ENCODE measurements around the gene SLC16A14.

- RAMPAGE, long total RNA: no peak
- RRBS: no CpG with 5 or more reads among the region's 9 CpGs
Measured at GRCh38 chr2:227870667-227871199, 698 bp upstream of the DAW1 start.

DNA sequence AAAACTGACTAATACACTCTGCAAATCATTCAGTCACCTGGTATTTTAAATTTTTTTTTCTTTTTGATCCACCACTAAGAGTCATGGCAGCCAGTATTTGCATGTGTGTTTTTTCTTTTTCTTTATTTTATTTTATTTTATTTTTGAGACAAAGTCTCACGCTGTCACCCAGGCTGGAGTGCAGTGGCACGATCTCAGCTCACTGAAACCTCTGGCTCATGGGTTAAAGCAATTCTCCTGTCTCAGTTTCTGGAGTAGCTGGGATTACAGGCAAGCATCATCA lies 81.8 kb downstream of the DAW1 start:
- RAMPAGE, long total RNA: no peak
- RRBS: no CpG with 5 or more reads among the region's 2 CpGs

DNA sequence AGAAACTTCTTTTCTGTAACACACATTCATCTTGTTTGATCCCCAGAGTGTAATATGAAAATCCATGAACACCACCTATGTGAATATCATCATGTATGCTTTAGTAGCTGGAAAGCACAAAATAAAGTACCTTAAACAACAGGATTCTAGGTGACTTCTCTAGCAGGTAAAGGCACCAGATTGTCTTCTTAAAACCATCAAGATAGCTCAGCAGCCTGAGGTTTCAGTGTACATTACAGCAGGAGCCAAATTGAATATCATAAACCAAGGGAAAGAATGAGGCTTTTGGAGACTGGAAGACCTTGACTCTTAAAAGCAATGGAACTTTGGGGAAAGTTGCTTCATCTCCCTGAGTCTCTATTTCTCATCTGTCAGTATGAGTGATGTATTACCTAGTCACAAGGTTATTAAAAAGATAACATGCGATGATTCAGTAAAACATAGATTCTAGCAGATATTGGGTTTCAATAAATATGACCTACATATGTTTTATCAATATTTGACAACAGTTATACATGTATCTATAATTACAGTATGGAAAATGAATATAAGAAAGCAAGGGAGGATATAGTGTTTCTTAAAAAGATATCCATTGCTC lies 429.7 kb upstream of the SPHKAP start:
- RAMPAGE, long total RNA: no peak
- RRBS: no CpG with 5 or more reads among the region's 1 CpG

DNA sequence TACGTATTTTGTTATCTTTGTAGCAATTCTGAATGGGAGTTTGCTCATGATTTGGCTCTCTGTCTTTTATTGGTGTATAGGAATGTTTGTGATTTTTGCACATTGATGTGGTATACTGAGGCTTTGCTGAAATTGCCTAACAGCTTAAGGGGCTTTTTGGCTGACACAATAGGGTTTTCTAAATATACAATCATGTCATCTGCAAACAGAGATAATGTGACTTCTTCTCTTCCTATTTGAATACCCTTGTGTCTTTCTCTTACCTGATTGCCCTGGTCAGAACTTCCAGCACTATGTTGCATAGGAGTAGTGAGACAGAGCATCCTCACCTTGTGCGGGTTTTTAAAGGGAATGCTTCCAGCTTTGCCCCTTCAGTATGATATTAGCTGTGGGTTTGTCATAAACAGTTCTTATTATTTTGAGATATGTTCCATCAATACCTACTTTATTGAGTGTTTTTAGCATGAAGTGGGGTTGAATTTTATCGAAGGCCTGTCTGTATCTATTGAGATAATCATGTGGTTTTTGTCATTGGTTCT lies 192.9 kb downstream of the PID1 start:
- RAMPAGE, long total RNA: no peak
- RRBS: no CpG with 5 or more reads among the region's 3 CpGs

GRCh38 chr2:229080071-229080722 lies 190.9 kb downstream of the PID1 start:
- RAMPAGE, long total RNA: no peak
- RRBS: no CpG with 5 or more reads among the region's 3 CpGs

GRCh38 chr2:229183616-229183938 lies 87.5 kb downstream of the PID1 start:
- RAMPAGE, long total RNA: no peak
- RRBS: no CpG with 5 or more reads among the region's 1 CpG

GRCh38 chr2:229300358-229300712 lies 29.2 kb upstream of the PID1 start:
- RAMPAGE, long total RNA: no peak
- RRBS: no CpG with 5 or more reads among the region's 1 CpG

DNA sequence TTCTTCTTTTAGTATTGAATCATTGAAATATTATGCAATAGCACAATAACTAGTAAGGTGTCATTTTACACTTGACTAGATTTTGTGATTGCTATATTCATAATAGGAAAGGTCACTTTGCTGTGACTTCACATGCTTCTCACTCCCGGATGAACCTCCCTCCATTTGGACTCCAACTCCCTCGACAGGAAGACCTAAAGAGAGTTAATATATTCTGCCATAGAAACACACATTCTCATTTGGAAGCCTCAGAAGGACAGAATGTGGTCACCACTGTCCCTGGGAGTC lies 29.8 kb upstream of the PID1 start:
- RAMPAGE, long total RNA: no peak
- RRBS: no CpG with 5 or more reads among the region's 2 CpGs

DNA sequence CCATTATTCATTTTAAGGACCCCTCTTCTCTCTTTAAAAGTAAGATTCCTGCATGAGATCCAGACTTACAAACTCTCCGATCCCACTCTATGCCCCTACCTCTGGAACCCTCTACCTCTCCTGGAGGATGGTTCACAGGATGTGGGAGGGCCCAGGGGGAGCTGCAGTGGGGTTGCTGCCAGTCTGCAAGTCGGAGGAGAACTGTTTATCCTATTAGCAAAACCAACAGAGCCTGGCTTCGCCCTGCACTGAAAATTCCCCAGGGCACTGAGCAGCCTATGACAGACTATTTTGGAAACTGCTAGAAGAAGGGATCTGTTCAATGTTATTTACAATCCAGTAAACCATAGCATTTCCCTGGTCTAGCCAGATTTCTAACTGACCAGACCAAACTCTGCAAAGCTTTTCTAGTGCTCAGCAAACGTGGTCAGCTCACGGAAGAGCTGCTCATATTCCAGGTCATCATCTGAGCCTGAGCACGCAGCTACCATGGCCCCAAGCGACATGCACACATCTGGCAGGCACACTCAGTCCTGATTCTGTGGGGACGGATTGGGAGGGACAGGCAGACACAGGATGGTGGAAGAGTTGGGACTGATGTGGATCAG lies 64.8 kb upstream of the PID1 start:
- RAMPAGE, long total RNA: no peak
- RRBS: no CpG with 5 or more reads among the region's 8 CpGs

DNA sequence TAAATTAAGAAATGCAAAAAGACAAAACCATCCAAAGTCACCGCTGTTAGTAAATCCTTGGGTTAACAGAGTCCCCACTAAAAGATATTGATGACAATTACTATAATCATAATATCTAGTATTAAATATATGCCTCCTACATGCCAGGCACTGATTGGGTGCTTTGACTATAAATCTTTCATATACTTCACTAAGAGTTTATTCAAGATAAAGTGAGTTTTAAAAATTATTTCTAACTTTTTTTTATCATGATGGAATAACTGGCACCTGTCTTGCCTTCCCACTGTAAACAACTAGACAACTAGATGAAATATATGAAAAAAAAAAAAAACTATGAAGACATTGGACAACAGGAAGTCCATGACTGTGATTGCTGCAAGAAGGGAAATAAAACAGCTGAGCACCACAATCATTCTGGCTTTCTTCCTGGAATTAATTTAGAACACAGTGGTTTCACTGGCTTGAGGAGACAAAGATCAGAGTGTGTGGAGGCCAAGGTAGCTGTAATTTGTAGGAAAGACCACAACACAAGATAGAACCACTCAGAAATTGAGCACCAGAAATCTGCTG lies 121.0 kb upstream of the PID1 start:
- RAMPAGE, long total RNA: no peak
- RRBS: no CpG with 5 or more reads among the region's 1 CpG

GRCh38 chr2:229407053-229407626 lies 136.1 kb upstream of the PID1 start:
- RAMPAGE, long total RNA: no peak
- RRBS: no CpG with 5 or more reads among the region's 14 CpGs

DNA sequence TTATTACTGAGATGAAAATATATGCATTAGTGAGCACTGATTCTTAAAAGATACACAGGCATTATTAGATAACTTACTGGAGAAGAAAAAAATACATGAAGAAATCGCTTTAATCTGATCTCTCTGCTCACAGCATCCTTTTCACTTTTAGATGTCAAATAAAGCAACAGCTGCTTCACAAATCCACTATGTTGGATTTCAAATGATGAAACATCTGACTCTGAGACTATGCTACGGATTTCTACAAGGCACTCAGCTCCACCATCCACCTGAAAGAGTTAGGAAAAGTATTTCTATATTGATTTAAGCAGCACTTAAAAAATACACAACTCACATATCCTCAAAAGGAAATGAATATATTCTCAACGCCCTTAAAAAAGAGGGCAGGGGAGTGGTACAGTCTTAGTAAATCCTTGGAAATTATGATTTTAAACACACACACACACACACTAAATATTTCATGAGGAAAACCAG lies 82.2 kb upstream of the DNER start:
- RAMPAGE, long total RNA: no peak
- RRBS: no CpG with 5 or more reads among the region's 3 CpGs

DNA sequence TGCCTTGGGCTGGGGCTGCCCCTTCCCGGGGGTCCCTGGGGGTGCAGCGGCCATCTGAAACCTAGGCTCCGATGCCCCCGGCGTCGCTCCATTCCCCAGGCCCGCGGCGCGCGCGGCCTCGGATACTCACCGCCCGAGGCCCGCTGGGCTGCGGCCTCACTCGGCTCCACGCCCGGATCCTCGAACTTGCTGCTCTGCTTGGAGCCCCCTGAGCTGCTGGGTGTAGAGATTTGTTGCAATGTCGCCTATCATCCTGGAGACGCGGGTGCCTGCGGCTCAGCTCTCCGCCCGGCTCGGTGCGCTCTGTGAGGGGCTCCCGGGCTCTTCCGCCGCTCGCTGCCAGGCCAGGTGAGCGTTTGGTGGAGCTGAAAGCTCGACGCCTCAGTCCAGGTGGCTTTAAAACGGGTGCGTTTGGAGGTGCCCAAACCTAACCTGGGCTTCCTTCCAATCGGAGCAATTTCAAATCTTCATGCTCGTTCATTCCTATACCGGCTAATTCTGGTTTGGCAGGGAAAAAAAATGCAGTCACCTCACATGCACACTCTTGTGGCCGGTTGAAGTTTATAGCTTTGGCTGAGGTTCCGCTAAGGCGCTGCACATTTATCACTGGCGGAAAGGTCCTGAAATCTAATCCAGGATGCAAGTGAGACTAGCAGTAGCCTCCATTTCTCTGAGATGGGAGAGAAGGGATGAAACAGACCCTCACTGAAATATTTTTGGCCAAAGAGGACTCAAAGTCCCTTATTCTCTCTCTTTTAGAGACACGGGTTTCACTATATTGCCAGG lies at the start of gene SLC16A14:
SLC16A14 (minus strand) TSS at position 500 of the 786 bp plus-strand sequence.
- RAMPAGE, long total RNA: no peak
- RRBS: 2% methylated on average over 23 of the region's 46 CpGs

GRCh38 chr2:230203167-230203777 lies 16.5 kb downstream of the SP110 start:
- RAMPAGE, long total RNA: no peak
- RRBS: no CpG with 5 or more reads among the region's 15 CpGs

DNA sequence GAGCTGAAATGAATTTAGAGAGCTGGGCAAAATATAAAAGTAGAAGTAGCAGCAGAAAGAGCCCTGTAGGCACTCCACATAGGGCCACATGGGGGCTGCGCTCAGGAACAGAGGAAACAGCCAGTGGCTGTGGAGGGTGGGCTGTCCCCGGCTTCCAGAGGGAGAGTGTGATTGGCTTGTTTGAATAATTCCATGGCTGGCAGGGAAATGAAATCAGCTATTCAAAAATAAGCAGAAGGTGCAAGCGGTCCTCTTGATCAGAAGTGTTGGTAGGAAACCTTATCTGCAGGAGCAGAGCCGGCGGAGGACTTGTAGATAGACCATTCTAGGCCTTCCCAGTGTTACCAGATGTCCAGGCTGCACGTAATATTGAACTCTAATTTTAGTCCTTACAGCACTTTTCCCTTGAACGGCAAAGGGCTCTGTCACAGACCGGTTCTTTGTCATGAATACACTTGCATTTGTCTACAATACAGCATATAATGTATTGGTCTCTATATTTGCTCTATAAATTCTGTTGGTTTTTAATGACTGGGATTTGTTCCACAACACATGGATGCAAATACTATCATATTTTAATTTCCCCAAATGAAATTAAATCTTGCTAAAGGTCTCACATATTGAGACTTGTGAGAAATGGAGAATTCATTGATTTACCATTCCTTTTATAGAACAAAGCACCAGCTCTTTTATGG lies 17.2 kb upstream of the SP100 start:
- RAMPAGE, long total RNA: no peak
- RRBS: no CpG with 5 or more reads among the region's 8 CpGs

DNA sequence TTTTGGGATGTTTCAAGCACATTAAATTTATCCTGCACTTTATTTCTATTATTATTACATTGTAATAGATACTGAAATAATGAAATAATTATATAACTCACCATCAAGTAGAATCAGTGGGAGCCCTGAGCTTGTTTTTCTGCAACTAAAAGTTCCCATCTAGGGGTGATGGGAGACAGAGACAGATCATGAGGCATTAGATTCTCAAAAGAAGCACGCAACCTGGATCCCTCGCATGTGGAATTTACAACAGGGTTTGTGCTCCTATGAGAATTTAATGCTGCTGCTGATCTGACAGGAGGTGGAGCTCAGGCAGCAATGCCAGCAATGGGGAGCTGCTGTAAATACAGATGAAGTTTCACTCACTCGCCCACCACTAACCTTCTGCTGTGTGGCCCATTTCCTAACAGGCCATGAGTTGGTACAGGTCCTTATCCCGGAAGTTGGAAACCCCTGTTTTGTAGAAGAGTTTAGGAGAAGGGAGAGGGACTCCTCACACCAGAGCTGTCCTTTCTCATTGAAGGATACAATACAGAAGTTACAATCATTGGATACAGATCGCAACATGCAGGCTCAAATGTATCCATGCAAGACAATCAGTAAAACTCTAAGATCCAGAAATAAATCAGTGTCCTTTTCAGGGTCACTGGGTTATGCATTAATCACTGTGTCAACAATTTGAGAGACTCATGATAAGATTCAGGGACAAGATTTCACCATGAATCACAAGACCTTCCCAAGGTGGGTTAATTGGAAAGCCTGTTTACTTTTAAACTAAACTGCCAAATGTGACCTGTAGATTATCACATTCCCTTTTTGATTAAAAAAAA lies 96.9 kb downstream of the SP100 start:
- RAMPAGE, long total RNA: no peak
- RRBS: no CpG with 5 or more reads among the region's 5 CpGs

GRCh38 chr2:230713368-230714406 lies 1.0 kb downstream of the CAB39 start:
- RAMPAGE, long total RNA: no peak
- RRBS: 1% methylated on average over 12 of the region's 62 CpGs

DNA sequence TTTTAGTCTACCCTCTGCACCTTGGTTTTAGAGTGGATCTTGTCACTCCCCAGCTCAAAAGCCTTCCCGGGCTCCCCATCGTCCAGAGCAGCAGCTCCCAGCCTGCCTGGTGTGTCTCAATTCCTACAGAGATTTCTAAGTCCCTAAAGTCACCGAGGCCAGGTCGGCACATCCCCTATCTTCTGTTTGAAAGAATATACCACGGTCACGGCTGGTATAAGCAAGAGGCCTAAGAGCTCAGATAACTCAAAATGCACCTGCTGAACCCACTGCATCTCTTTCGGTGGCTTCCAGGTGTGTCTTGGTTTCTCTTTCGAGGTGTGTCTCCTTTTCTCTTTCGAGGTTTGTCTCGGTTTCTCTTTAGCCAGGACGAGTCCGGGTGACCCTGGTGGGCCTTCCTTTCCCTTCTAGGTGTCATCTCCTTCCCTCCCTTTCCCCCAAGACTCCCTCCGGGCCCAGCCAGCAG lies 8.2 kb downstream of the ITM2C start:
- RAMPAGE, long total RNA: no peak
- RRBS: 80% methylated on average over 2 of the region's 13 CpGs

DNA sequence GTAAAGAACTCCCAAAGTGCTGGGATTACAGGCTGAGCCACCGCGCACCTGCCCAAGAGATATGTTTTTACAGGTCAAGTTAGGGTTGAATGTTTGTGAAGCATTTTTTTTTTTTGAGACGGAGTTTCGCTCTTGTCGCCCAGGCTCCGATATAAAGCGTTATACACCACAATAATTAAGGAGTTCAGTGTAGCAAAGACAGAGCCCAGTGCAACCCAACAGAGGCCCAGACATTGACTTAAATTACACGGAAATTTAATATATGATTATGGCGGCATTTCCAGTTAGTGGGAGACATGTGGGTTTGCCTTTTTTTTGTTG lies 15.3 kb downstream of the ITM2C start:
- RAMPAGE, long total RNA: no peak
- RRBS: no CpG with 5 or more reads among the region's 9 CpGs

DNA sequence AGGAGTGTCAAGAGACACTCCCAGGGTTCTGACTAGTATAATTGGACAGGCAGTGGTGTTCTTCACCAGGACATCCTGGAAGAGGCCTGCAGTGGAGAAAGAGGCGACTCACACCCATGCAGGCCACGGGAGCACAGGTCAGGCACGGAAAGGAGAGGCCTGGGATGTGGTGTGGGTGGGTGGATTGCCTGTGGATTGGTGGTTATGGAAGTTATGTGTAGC lies 14.1 kb upstream of the SPATA3 start:
- RAMPAGE, long total RNA: no peak
- RRBS: no CpG with 5 or more reads among the region's 3 CpGs